ENCODE data around the genes BEND4, GABRA4, NFXL1 and SGCB.

- RRBS, result no CpG with 5 or more reads among the region's 2 CpGs
These were observed 73.9 kb downstream of the LIMCH1 start for GRCh38 chr4:41611848-41612180.

DNA sequence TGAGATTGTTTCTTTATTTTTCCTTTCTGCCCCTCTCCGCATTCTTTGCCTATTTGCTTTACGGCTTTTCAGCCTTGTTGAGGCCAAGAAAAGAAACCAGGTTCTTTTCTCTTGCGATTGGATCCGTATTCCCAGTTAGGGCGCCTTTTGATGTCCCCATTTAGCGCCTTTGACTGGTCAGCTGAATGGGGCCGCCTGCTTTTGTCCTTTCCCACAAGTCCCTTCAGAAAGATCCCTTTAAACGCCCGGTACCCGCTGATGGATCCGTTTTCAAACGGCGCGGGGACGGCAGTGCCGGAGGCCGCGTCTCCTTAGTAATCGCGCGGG is 54.0 kb upstream of the TMEM33 start:
- RRBS, result 10% methylated on average over 13 of the region's 21 CpGs

DNA sequence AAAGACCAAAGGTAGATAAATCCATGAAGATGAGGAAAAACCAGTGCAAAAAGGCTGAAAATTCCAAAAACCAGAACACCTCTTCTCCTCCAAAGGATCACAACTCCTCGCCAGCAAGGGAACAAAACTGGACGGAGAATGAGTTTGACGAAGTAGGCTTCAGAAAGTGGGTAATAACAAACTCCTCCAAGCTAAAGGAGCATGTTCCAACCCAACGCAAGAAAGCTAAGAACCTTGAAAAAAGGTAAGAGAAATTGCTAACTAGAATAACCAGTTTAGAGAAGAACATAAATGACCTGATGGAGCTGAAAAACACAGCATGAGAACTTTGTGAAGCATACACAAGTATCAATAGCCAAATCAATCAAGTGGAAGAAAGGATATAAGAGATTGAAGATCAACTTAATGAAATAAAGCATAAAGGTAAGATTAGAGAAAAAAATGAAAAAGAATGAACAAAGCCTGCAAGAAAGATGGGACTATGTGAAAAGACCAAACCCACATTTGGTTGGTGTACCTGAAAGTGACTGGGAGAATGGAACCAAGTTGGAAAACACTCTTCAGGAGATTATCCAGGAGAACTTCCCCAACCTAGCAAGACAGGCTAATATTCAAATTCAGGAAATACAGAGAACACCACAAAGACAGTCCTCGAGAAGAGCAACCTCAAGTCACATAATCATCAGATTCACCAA is 52.9 kb downstream of the SLC30A9 start:
- RRBS, result no CpG with 5 or more reads among the region's 5 CpGs

DNA sequence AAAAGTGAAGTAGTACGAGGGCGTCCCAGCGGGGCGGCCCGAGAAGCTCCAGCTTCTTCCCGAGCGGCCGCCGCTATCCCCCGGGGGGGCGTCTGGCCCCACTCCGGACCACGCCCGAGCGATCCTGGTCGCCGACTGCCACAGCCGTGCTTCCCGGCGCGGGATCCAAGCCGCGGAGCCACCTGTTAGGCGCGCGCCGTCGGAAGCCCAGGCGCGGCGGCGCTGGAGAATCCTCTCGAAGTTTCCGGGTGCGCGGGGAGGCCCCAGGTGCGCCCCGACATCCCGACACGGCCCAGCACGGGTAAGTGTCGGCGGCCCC is 1.2 kb downstream of the BEND4 start:
- RRBS, result 3% methylated on average over 12 of the region's 43 CpGs

DNA sequence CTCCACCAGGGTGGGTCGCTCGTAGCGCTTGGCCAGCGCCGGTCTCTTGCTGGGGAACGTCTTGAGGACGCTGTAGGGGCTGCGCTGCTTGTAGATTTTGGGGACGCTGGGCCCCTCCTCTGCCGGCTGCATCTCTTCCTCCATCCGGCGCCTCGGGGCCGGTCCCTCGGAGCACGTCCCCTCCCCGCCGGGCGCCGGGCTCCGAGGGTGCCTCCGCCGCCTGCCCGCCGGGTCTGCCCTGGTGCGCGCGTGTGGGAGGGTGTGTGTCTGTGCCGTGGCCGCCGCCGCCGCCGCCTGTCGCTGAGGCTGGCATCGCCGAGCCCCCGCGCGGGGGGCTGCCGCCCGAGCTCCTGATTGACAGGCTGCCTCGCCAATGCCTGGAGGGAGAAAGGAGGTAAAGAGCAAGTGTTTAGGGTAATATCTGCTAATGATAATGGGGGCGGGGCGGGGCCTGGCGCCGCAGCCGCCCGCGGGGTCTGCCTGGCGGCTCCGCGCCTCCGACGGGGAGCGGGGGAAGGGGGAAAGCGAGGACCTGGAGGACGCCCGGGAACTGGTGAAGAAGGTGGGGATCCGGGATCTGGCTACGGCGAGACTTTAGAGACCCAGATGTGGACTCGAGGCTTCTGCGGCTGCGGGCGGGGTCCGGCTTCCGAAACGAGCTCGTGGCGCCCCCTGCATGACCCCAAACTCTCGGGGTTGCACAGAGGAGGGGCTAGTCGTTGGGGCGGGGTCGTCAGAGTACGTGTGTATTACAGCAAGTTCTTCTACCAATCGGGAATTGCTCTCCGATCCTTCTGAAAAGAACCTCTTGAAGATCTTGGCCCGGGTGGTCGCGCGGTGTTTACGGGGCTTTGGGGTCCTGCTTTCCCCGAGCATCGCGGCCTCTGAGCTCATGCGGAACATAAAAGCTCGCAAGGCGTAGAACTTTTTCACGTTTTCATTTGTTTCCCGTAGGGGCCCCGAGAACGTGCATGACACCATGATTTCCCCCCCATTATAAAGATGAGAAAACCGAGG is at the start of gene BEND4:
BEND4 (minus strand) TSS at position 656 of the 1,017 bp plus-strand sequence.
- RRBS, result 6% methylated on average over 16 of the region's 94 CpGs

- RRBS, result no CpG with 5 or more reads among the region's 7 CpGs
These were observed 34.8 kb downstream of the SHISA3 start for GRCh38 chr4:42431944-42432593.

DNA sequence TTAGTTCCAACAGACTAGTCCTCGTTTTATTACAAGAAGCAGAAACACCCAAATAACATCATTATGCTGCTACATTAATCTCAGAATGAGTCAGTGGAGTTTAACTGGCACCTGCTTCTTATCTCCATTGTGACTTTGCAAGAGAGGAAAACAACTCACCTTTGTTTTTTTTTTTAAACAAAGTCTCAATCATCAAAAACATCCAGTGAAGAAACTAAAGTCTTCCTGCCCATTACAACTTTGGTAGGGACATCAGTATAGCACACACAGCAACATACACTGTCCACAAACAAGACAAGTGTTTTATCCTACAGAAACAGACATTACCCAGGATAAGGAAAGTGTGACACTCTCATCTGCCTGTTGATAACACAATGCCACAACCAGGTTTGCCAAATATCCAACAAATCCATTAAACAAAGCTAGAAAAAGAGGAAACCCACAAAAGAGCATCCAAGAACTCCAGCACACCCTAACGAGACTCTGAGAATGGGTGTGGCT is 15.0 kb downstream of the ATP8A1 start:
- RRBS, result no CpG with 5 or more reads among the region's 2 CpGs

- RRBS, result no CpG with 5 or more reads among the region's 2 CpGs
These were observed 624.1 kb upstream of the GNPDA2 start for GRCh38 chr4:45350361-45350931.

DNA sequence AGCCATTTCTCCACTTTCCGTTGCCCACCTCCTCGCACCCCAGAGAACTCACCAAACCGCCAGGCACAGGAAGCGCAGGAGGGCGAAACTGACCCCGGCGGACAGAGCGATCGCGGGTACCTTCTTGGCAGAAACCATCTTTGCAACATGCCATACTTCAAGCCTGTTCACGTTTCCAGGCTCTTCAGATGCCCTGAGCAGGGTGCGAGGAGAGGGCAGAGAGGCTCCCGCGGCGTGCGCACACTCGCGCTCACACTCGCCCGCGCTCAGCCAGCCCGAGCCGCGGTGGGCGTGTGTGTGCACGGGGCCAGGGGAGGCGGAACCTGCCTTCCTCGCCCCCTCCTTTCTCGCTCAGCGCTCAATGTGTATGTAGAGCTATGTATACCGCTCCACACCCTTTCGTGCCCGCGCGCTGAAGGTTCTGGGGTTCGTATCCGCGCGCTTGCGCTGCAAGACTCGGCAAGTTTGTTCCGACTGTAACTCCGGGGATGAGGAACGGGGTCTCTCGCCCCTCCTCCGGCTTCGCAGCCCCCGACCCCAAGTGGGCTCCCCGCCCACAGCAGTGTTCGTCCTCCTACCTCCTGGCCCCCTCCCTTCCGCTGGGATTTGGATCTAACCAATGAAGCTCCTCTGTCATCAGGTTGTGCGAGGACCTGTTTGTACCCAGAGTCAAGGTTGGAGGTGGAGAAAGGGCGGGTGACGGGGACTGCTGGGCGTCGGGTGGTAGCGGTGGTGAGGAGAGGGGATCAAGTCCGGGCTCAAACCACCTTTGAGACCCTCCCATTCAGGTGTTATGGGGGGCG is at the start of gene GABRA4:
GABRA4 (minus strand) TSS at position 295 of the 803 bp plus-strand sequence.
- RRBS, result no CpG with 5 or more reads among the region's 59 CpGs

GRCh38 chr4:47706069-47706490 is 131.8 kb downstream of the CORIN start:
- RRBS, result no CpG with 5 or more reads among the region's 8 CpGs

- RRBS, result no CpG with 5 or more reads among the region's 11 CpGs
These were observed 13.1 kb downstream of the CORIN start for GRCh38 chr4:47824631-47825401.

GRCh38 chr4:47839059-47839457 is 1.2 kb upstream of the CORIN start:
- RRBS, result no CpG with 5 or more reads among the region's 4 CpGs

DNA sequence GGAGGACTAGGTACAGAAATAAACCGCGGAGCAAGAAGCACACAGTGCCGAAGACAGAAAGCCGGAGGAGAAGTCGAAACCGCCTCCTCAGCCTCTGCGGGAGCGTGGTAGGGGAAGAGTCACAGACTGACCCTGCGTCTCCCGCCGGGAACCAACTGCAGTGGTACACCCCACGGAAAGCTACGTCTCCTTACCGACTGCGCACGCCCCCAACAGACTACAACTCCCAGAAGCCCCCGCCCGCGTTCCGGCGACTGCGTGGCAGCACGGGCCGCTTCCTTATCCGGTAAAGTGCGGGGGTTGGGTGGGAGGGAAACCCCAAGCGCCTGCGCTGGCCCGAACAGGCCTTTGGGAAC is at the start of gene NFXL1:
NFXL1 (minus strand) TSS at position 165 of the 356 bp plus-strand sequence.
- RRBS, result under 1% methylated on average over 9 of the region's 29 CpGs

DNA sequence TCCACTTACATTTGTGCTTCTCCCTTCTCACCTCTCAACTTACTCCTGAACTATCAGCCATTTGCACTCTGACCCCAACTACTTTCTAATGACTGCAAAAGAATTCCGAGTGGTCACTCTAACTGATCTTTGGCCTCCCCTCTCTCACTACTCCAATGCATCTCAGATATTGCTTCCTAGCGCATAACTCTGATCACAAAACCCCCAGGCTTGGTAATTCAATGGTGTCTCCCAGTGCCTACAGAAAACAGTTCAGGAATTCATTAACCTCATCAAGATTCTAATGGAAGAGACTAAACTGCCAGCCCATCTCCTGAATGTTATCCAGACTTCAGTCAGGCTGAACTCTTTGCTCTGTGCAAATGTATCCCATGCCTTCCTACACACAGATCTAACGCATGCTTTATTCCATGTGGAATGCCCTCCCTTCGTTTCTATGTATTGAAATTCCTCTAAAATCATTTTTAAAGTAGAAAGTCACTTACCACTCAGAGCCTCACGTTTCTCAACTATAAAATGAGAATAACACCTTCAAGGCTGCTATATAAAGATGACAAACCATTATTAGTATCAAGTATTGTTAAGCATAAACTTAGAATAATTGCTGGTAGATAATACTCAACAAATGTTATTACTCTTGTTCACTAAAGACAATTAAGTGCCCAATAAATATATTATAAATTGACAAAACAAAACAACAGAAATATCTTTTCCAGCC is 61.0 kb downstream of the FRYL start:
- RRBS, result no CpG with 5 or more reads among the region's 5 CpGs

DNA sequence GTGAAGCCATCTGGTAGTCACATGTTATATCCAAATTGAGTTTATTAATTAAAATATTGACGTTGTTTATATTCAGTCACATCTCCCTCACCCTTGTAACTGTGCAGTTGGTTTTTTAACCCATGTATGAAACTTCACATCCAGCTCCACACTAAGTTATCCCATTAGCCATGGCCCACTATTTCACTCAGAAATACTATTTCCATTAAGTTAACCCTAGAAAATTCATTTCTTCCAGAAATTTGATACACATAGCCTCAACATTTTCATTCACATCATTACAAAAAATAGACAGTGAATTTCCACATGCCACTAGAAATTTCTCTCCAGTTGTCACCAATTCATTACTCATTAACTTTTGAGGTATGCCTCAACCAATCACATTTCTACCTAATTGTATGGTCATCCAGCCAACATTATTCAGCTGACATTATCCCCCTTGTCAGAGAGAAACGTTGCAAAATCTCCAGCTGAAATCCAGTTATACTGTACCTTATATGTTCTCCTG is 24.9 kb downstream of the FRYL start:
- RRBS, result no CpG with 5 or more reads among the region's 2 CpGs

GRCh38 chr4:51995532-51996185 is 24.5 kb downstream of the LRRC66 start:
- RRBS, result 60% methylated on average over 5 of the region's 24 CpGs

GRCh38 chr4:52038104-52038925 is at the start of gene SGCB:
Gene SGCB, minus strand, starts transcription at chr4:52038299.
- RRBS, result 6% methylated on average over 5 of the region's 71 CpGs

GRCh38 chr4:52658637-52658934 is 515 bp downstream of the USP46 start:
- RRBS, result 1% methylated on average over 10 of the region's 24 CpGs

DNA sequence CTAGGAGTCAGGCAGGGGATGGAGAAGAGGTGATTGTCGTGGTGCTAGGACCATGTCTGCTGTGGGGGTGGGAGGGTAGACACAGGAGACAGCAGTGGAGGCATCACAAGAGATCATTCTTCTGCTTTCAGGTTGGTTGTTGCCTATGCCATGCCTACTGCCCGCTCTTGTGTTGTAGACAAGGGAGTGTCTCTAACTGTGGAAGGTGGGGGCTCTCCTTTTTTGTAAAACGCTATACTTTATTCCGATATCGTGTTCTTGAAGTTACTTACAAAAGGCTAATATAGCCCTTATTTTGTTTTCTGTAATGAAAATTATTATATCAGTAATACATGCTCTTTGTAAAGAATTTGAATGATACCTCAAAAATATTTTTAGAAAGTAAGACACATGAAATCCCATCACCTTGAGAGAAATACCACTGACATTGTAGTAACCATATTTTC is 43.4 kb downstream of the ERVMER34-1 start:
- RRBS, result no CpG with 5 or more reads among the region's 5 CpGs

- RRBS, result 1% methylated on average over 30 of the region's 96 CpGs
These were observed 38.8 kb downstream of the ERVMER34-1 start for GRCh38 chr4:52712087-52713088.